Neutrophil (primary cell): Measurements from ENCODE around the genes KCNMB4 and TRHDE.

DNA sequence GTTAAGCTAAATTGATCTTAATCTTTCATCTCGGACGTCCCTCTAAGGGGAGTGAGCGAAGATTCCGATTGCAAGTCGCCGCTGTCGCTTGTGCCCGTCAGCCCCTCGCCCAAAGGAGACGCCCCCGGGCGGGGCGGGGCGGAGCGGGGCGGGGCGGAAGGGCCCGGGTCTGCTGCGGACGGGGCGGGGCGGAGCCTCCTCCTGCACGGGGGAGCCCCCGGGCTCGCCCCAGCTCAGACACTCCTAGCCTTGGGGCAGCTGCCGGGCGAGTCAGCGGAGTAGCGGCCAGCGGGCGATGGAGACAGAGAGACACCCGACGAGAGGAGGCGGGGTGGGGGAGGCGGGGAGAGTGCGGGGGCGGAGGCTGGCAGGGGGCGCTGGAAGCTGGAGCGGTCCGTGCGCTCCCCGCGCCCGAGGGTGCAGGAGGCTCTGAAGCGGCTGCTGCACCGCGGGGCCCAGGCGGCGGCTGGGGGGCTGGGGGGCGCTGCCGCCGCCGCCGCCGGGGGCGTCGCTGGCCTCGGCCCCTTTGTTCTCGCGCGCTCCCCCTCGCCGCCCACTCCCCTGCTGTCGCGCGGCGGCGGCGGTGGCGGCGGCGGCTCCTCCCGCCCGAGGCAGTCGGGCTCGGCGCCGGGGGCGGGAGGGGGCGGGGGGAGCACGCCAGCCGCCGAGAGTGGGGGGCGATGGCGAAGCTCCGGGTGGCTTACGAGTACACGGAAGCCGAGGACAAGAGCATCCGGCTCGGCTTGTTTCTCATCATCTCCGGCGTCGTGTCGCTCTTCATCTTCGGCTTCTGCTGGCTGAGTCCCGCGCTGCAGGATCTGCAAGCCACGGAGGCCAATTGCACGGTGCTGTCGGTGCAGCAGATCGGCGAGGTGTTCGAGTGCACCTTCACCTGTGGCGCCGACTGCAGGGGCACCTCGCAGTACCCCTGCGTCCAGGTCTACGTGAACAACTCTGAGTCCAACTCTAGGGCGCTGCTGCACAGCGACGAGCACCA is at the start of gene KCNMB4:
Gene KCNMB4, plus strand, starts transcription at position 236 of the 997 bp plus-strand sequence.
- PRO-cap: no peak

- PRO-cap: no peak
These were observed 93.8 kb downstream of the PTPRB start for GRCh38 chr12:70543341-70543846.

DNA sequence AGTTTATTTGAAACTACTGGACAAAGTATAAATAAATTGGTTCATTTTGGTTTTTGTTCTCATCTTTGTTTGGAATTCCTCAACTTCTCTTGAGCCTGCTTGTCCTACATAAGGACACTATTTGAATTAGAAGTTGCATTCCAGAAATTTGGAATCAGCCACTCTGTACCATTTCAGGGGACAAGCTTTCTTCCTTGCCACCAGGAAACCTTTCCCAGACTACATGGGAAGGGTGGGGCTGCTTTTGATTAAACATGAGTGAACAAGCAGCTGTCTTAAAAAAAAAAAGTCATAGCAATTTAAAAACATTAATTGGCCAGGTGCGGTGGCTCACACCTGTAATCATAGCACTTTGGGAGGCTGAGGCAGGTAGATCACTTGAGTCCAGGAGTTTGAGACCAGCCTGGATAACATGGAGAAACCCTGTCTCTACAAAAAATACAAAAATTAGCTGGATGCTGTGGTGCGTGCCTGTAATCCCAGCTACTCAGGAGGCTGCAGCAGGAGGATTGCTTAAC is 24.8 kb downstream of the PTPRB start:
- PRO-cap: no peak

- PRO-cap: no peak
These were observed 54.1 kb upstream of the PTPRB start for GRCh38 chr12:70690861-70692143.

DNA sequence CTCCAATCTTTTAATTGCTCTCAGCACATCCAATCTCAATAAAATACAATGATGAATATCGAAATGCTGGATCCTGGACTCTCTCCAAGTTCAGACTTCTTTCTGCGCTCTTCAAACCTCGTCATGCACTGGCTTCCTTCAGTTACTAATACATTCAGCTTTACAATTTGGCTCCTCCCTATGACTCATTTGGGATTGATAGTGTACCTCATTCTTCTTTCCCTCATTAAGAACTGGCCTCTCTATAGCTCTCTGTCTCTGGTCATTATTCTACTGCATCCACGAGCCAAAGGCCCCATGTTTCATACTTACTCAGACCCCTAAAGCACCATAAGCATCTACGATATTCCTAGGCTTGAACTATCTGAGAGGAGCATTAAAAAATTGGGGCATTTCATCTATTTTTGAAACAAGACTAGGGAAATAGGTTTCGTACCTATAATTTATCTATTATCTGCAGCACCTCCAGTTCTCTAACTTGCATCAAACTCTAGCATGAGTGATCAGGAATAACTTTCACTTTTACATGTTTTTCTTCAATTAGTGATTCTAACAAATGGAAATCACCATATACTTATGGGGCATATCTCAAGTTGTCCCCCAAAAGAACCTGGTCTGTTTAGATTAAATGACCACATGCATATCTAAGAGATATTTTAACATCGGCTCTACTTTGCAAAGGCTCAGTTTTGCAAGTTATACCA is 4.8 kb downstream of the TSPAN8 start:
- PRO-cap: no peak

- PRO-cap: no peak
These were observed 6.8 kb upstream of the TSPAN8 start for GRCh38 chr12:71164428-71165227.

DNA sequence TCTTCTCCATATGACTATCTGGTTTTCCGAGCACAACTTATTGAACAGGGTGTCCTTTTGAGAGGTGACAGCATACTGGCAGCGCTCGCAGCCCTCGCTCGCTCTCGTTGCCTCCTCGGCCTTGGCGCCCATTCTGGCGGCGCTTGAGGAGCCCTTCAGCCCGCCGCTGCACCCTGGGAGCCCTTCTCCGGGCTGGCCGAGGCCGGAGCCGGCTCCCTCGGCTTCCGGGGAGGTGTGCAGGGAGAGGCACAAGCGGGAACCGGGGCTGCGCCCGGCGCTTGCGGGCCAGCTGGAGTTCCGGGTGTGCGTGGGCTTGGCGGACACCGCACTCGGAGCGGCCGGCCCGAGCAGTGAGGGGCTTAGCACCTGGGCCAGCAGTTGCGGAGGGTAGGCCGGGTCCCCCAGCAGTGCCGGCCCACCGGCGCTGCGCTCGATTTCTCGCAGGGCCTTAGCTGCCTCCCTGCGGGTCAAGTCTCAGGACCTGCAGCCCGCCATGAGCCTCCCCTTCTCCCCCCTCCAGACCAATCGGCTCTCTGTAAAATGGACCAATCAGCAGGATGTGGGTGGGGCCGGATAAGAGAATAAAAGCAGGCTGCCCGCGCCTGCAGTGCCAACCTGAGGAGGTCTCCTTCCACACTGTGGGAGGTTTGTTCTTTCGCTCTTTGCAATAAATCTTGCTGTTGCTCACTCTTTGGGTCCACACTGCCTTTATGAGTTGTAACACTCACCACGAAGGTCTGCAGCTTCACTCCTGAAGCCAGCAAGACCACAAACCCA is 62.8 kb upstream of the LGR5 start:
- PRO-cap: no peak

- PRO-cap: no peak
These were observed 60.7 kb downstream of the ZFC3H1 start for GRCh38 chr12:71602800-71603565.

DNA sequence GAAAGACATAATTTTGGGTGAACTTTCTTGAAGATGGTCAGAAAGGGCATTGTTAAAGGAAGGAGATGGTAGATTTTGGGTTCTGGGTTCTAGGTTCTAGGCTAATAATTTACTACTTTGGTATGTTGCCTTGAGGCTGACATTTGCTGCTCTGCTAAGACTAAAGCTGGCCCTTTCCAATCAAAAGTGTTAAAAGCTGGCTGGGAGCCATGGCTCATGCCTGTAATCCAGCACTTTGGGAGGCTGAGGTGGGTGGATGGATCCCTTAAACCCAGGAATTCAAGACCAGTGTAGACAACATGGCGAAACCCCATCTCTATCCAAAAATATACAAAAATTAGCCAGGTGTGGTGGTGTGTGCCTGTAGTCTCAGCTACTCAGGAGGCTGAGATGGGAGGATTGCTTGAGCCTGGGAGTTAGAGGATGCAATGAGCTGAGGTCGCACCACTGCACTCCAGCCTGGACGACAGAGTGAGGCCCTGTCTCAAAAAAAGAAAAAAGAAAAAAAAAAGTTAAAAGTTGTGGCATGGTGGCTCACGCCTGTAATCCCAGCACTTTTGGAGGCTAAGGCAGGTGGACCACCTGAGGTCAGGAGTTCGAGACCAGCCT is 39.2 kb downstream of the RAB21 start:
- PRO-cap: no peak

DNA sequence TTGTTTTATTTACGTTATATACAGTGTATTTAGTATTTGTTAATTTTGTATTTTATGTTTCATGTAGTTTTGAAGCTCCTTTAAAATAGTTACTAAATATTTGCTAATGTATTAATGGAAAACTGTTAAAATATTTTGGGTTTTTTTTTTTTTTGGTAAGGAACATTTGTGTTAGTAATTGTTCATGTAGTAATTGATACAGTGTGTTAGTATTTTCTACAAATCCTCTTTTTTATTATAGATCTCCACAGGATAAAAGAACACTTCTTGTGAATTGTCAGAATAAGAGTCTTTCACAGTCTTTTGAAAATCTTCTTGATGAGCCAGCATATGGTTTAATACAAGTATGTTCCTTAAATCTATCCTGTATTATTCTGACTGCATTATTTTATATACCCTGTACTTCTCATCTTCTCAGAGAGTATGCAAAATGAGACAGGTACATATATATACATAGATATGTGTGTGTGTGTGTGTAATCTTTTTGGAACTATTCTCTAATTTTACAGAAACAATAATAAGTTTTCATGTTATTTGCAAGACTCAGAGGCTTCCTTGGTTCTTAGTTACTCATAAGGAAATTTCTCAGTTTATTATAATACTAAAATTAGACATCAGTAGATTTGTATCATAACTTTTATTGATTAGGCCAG is 45.5 kb upstream of the TPH2 start:
- PRO-cap: no peak

DNA sequence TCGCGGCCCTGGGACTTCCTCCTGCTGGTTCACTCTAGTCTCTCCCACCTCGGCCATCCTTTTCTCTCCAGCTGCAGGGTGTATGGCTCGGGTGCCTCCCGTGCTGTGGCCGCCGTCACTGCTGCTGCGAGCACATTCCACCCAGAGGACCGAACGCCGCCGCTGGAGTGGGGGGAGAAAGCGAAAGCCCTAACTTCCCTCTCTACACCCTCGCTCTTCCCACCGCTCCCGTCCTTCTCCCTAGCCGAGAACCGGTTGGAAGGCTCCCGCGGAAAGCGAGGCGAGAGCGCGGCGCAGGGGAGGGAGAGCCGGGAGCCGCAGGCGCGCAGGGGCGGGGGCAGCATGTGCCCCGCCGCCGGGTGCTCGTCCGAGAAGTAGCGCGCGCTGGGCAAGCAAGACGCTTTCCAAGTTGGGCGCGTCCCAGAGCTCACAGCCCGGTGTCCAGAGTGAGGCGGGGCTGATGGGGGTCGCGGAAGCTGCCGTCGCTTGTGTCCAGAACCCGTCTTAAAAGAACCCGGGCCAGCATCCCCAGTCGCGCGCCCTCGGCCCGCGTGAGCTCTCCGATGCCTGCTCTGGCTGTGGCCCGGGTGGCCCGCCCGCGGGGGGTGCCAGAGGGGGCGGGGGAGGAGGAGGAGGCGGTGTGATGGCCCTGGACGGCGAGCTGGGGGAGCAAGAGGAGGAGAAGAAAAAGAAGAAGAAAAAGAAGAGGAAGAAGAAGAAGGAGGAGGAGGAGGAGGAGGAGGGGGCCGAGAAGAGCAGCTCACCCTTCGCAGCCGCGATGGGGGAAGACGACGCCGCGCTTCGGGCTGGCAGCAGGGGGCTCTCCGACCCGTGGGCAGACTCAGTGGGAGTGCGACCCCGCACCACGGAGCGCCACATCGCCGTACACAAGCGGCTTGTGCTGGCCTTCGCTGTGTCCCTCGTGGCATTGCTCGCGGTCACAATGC is at the start of gene TRHDE:
Gene TRHDE, plus strand, starts transcription at position 370 of the 947 bp plus-strand sequence.
- PRO-cap: no peak

- PRO-cap: no peak
These were observed 160.0 kb downstream of the TRHDE start for GRCh38 chr12:72432055-72432735.

GRCh38 chr12:72747586-72748056 is 475.5 kb downstream of the TRHDE start:
- PRO-cap: no peak

- PRO-cap: no peak
These were observed 1069.3 kb downstream of the TRHDE start for GRCh38 chr12:73341560-73341812.

DNA sequence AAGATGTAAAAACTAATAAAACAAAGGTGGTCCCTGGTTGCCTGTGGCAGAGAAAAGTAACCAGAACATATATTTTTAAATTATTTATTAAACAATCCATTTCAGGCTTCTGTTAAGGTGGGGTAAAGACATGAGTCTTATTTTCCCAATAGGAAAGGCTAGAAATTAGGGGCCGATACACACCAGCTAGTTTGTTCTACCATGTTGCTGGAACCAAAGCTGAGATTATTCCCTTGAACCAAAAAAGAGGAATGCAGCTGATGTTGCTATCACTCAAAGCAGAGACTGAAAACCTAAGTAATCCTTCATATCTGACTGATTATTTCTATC is 812.6 kb upstream of the ATXN7L3B start:
- PRO-cap: no peak

- PRO-cap: no peak
These were observed 245.1 kb upstream of the ATXN7L3B start for GRCh38 chr12:74292102-74293454.

GRCh38 chr12:74539507-74540011 is 1.9 kb downstream of the ATXN7L3B start:
- PRO-cap: no peak

DNA sequence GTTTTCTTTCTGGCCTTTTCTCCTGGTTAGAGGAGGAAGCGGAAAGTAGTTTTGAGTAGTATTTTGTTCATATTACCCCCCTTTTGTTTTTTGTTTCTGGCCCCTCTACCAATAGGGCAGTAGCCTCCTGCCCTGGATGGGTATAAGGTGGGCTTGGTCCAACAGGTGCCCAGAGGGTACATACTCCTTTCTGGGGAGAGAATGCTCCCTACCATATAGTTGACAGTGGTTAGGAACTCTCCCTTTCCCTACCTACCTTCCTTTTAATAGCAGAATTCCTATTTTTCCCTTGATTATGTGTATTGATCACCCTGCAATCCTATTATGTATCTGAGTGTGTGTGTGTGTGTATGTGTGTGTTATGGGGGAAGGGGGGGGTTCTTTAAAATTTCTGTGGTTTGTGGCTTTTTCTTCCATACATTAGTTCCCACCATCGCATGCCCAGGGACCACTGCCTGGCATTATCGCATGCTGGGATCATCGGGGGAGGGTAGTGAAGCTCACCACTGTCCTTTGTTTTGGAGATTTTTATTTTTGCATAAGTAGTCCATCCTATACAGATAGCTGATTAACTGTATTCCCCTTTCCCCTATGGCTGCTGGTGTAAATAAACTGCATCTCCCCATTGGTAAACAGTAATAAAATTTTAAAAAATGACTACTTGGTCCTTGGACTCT is 3.3 kb downstream of the ATXN7L3B start:
- PRO-cap: no peak

GRCh38 chr12:74963749-74964220 is 245.9 kb downstream of the KCNC2 start:
- PRO-cap: no peak

GRCh38 chr12:74983812-74984458 is 225.7 kb downstream of the KCNC2 start:
- PRO-cap: no peak